A375 (cell line): ENCODE data around the genes CENPE and GIMD1.

DNA sequence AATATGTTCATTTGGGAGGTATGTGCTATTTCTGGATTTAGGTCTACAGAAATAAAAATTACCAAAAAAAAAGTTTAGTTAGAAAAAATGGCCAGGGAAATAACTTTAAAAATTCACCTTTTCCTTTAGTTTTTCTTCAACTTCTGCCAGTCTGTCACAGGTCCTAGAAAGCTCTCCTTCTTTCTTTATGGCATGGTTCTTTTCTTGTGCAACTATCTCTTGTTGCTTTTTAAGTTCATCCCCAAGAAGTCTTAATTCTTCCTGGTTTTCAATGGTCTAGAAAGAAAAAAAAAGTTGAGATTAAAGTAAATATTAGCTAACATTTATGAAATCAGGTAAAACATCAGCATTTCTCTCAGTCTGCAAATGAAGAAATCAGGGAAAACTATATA is 47.0 kb downstream of the CENPE start:
- RAMPAGE, long total RNA = no peak

DNA sequence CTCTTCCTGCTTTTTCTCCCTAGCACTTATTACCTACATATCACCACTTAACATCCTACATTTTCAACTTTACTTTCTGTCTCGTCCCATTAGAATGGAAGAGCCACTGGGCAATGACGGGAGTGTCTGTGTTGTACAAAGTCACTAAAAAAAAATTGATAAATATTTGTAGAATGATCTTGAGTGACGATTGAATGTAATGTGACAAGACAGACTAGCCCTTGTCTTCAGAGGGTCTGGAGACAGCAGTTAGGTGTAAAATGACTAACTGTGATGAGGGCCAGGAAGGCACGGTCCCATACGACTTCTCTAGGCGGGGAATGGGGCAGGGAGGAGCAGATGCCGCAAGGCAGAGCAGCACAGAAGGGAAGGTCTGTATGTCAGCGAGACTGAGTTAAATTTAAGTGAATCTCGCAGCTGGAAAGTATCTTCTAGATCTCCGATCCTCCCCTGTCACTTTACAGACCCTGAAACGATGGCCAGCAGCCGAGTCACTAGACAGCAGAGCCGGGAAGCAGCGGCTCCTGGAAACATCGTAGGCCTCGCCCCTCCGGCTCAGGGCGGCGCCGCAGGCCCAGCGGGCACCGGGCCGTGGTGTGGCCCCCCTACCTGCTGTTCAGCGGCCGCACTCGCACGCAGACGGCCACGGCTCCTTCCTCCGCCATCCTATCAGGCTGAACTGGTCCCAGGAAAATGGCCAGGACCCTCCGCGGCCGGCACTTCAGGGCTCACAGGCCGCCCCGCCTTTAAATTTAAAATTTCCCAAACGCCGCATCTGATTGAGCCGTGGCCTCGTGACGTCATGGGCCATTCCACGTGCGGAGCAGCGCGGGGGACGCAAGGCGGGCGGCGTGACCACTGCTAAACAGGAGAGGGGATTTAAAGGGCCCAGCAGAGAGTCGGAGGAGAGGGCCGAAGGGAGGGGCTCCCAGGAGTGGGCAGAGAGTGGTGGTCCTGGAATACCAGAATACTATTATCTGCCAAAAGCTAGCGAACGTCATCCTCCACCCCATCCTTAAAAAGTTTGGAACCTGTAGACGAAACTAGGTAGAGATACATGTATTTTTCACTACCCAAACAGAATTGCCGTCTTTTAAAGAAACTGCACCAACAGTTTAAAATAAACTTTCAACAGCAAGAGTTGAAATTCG is at the start of gene CENPE:
Gene CENPE, minus strand, starts transcription at position 689 of the 1,151 bp plus-strand sequence.
- RAMPAGE, long total RNA = no peak

DNA sequence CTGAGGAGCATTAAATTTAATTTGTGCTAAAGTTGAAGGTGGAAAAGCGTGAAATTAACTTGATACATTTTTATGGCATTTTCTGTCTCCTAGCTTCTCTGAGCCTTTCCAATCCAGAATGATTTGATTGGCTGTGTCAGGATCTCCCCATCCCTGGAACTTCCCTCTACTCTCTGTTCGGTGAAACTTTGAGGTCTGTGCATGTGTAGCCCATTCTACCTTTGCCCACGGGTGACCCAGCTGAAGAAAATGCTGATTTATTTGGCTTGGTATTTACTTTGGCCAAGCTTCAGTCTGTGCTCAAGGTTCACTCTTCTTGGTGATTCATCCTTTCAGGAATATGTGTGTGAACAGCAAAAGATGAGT is 233.6 kb upstream of the CXXC4 start:
- RAMPAGE, long total RNA = no peak

DNA sequence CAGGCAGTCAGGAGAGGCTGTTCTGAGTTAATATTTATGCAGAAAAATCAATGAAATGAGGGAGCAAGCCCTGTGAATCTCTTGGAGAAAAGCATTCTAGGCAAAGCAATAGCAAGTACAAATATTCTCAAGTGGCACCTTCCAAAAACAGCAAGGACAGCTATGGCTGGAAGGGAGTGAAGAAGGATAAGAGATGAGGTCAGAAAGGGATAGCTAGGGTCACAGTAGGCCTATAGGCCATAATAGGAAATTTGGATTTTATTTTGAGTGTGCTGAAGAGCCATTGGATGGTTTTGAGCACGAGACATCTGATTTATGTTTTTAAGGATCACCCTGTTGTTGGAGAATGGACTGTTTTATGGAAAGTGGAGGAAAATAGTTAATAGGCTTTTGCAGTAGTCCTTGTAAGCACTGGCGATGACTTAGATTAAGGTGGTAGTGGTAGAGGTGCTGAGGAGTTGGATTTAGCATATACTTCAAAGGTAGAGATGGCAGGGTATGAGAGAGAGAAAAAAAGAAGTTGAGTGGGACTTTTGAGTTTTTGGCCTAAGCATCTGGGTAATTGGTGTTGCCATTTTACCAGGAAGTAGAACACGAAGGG is 3.8 kb downstream of the GSTCD start:
- RAMPAGE, long total RNA = no peak

DNA sequence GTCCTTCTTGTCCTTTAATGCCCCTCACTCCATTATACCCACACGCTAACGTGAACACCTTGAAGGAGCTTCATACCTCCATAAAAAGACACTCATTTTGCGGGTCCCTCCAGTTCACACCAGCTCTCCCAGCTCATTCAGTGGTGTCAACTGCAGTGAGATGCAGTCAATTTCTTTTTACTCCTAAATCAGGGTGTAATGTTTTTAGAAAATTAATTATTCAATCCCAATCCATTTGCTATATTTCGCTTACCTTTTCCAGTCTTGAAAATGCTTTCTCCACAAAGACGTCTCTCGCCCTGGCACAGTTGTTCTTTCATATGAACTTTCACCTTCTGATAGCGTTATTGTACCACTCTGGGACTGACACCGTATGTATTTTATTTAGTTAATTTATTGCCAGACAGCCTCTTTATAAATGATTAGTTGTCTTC is at the start of gene GIMD1:
Gene GIMD1, minus strand, starts transcription at position 322 of the 434 bp plus-strand sequence.
- RAMPAGE, long total RNA = no peak

DNA sequence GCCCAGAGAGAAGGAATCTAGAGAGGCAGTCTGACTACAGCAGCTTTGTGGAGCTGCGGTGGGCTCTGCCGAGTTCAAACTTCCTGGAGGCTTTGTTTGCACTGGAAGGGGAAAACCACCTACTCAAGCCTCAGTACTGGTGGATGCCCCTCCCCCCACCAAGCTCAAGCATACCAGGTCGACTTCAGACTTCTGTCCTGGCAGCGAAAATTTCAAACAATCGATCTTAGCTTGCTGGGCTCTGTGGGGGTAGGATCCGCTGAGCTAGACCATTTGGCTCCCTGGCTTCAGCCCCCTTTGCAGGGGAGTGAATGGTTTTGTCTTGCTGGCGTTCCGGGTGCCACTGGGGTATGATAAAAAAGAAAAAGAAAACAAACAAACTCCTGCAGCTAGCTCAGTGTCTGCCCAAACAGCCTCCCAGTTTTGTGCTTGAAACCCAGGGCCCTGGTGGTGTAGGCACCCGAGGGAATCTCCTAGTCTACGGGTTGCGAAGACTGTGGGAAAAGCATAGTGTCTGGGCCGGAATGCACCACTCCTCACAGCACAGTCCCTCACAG is 57.6 kb downstream of the DKK2 start:
- RAMPAGE, long total RNA = no peak

DNA sequence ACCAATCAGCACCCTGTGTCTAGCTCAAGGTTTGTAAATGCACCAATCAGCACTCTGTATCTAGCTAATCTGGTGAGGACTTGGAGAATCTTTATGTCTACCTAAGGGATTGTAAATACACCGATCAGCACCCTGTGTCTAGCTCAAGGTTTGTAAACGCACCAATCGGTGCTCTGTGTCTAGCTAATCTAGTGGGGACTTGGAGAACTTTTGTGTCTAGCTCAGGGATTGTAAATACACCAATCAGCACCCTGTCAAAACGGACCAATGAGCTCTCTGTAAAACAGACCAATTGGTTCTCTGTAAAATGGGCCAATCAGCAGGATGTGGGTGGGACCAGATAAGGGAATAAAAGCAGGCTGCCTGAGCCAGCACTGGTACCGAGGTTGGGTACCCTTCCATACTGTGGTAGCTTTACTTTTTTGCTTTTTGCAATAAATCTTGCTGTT is 37.7 kb upstream of the DKK2 start:
- RAMPAGE, long total RNA = no peak

DNA sequence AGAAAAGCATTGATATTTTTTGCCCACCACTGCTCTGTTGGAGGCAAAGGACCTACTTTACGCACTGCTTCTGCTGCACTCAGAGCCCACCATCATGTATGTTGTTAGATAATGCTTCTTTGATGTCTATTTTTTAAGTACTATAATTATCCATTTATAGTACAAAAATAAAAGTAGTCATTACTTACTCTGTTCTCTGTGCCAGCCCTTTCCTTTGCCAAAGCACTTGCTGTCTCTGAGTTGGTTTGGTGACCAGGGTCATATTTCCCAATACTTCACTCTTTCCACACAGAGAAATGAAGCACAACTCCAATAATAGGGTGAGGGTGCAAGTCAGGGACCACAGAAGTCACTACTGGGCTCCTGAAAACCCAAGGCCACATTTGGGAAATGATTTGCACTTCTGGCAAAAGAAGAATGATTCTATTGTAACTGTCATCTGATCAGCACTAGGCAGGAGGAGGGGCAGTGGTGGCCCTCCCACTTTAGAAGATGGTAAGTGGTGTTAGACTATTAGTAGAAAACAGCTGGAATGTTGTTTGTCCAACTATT is 11.1 kb upstream of the HADH start:
- RAMPAGE, long total RNA = no peak

DNA sequence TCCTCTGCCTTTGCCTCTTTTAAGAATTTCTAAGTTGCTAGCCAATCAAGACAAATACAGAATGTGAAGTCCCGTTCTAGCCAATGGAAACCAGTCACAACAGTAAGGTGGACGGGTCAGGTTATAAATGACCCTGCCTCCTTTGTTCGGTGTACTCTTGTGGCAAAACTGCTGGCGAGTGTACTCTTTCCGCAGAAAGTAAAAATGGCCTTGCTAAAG is 1.7 kb upstream of the HADH start:
- RAMPAGE, long total RNA = no peak

- RAMPAGE, long total RNA = no peak
These were observed 18.9 kb downstream of the HADH start for GRCh38 chr4:108008483-108009147.

DNA sequence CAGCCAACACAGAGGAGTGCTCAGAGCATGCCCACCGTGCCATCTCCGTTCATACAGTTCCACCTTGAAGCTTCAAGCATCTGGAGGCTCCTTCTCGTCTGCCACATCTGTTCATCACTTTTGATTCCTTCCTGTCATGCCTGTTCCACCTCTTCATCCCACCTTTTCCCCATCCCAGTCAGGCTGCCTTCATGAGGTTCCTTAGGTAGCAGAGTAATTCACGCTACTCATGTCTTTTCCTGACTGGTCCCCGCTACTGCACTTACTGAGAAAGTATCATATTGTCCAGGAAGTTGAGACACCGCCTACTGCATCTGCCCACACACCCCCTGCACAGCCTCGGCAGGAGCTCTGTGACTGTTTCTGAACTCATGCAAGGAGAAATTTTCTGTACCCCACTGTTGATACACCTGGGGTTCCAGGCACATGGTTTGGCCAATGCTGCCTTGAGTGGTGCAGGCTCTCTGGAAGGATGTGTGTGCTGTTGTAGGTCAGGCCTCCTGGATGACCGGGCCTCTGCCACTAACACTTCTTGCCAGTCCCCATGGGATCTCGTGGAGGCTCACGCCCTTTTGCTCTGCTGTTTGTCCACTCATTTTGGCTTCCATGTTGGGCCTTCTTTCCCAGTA is 39.6 kb downstream of the HADH start:
- RAMPAGE, long total RNA = no peak

- RAMPAGE, long total RNA = no peak
These were observed 44.9 kb downstream of the HADH start for GRCh38 chr4:108034618-108034990.

- RAMPAGE, long total RNA = no peak
These were observed 87.3 kb downstream of the LEF1 start for GRCh38 chr4:108081324-108081843.

- RAMPAGE, long total RNA = no peak
These were observed 55.3 kb downstream of the LEF1 start for GRCh38 chr4:108113232-108113980.

- RAMPAGE, long total RNA = no peak
These were observed 54.3 kb downstream of the LEF1 start for GRCh38 chr4:108114326-108114955.

GRCh38 chr4:108170510-108171135 is 1.9 kb upstream of the LEF1 start:
- RAMPAGE, long total RNA = no peak

DNA sequence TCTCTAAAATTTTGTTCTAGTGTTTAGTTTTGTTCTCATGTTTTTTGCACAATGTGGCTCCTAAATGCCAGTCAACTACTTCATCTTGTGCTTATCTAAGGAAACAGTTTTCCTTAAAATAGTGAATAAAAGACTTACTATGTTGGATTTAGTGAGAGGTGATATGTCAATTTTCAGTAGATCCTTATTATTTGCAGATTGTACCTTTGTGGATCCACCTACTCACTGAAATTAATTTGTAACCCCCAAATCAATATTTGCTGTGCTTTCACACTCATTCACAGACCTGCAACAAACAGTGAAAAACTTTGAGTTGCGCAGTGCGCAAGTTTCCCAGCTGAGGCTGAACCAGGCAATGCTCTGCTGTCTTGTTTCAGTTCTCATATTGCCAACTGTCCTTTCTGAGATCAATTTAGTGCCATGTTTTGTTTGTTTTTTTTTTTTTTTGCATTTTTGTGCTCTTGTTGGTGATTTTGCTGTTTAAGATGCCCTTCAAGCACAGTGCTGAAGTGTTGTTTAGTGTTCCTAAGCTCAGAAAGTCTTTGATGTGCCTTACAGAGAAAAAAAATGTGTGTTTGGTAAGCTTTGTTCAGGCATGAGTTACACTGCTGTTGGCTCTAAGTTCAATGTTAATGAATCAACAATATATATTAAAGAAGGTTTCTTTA is 40.8 kb upstream of the LEF1 start:
- RAMPAGE, long total RNA = no peak

DNA sequence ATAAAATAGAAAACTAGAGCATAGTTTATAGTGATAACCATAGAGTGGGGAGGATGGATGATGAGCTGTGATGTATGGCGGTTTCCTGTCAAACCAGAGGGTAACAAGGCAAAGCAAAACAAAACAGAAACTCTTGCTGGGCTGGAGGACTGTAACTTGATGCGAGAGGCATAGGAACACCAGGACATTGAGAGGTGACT is 173.8 kb upstream of the LEF1 start:
- RAMPAGE, long total RNA = no peak

DNA sequence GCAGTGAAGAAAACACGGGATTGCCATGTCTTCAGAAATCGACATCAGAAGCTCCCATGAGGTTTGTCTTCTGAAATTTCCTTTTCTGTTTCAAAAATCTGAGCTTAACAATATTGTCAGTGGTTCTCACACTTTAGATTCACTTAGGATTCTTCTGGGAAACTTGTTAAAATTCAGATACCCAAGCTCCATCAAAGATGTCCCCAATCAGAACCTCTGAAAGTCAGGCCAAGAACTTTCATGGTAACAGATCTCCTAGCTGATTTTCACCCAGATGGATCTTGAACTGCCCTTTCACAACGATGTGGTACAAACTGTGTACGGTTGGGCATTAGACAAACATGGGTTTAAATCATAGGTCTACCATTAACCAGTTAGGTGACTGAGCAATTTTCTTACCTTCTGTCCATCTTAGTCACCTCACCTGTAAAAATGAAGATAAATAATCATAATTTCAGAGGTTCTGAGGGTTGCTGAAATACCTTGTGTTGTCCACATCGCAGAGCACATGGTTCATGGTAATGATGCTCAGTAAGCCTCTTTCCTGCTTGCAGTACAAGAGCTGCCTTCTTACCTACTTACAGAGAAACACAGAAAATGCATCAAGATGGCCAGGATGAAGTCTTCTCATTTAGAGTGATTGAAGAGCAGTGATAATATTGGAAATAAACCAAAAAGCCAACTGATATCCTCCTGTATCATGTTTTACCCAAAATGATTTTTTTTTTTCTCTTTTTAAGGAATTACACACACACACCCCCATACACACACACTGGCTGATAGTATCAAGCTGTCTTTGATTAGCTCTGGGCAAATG is 14.6 kb upstream of the OSTC start:
- RAMPAGE, long total RNA = no peak

DNA sequence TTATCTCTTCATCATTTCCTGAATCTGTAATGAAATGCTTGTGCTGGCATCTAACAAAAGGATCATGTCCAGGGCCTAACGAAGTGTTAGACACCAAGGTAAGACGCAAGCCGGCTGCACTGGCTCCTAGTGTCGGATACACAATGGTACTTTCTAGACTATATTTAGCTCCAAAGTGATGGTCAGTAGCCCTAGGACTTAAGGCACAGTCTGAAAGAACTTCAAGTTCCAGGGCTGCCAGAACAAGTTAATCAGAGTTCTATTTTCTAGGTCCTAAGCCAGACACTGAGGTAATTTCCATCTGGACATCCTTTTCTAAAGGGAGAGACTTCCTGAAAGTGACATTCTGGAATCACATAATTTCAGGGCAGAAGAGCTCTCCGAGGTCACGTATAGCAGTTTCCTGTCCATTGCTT is 118.1 kb downstream of the COL25A1 start:
- RAMPAGE, long total RNA = no peak